SK-MEL-5 (cell line): Measurements from ENCODE around the gene MASTL.

DNA sequence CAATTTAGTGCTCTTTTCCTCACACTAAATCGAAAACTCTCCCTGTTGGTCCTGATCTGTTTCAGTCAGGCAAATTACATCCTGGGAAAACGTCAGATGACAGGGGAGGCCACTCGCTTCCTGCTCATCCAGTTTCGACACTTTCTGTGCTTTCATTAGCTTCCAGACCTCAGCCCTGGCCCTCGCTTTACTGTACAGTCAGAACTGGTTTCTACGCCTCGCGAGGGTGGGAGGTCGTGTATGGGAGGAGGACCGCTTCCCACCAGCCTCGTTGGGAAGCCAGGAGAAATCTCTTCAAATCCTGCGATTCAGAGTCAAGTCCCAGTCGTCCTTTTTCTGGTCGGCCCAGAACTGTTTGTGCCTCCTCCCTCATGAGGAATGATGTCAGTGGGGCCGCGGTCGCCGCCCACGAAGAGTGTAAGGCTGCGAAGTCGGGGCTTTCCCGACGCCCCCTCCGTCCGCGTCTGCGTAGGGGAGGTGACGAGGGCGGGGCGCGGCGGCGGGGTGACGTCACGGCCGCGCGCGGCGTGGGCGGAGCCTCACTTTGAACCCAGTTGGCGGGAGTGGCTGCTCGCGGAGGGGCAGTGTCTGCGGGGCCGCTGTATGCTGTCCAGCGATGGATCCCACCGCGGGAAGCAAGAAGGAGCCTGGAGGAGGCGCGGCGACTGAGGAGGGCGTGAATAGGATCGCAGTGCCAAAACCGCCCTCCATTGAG is at the start of gene MASTL:
TSS of gene MASTL (plus strand) at position 542 of the 715 bp plus-strand sequence.
RAMPAGE:
- cytosol, long total RNA = no peak
- long total RNA = no peak
- nucleus, long total RNA = no peak

DNA sequence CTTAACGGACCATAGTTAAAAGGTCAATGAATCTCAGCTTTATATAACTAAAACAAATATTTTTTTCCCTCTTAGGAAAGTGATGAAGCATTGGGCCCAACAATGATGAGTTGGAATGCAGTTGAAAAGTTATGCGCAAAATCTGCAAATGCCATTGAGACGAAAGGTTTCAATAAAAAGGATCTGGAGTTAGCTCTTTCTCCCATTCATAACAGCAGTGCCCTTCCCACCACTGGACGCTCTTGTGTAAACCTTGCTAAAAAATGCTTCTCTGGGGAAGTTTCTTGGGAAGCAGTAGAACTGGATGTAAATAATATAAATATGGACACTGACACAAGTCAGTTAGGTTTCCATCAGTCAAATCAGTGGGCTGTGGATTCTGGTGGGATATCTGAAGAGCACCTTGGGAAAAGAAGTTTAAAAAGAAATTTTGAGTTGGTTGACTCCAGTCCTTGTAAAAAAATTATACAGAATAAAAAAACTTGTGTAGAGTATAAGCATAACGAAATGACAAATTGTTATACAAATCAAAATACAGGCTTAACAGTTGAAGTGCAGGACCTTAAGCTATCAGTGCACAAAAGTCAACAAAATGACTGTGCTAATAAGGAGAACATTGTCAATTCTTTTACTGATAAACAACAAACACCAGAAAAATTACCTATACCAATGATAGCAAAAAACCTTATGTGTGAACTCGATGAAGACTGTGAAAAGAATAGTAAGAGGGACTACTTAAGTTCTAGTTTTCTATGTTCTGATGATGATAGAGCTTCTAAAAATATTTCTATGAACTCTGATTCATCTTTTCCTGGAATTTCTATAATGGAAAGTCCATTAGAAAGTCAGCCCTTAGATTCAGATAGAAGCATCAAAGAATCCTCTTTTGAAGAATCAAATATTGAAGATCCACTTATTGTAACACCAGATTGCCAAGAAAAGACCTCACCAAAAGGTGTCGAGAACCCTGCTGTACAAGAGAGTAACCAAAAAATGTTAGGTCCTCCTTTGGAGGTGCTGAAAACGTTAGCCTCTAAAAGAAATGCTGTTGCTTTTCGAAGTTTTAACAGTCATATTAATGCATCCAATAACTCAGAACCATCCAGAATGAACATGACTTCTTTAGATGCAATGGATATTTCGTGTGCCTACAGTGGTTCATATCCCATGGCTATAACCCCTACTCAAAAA is 15.1 kb downstream of the MASTL start:
RAMPAGE:
- cytosol, long total RNA = no peak
- long total RNA = no peak
- nucleus, long total RNA = no peak

GRCh38 chr10:27240968-27241785 is 580 bp upstream of the ACBD5 start:
RAMPAGE:
- cytosol, long total RNA = no peak
- long total RNA = no peak
- nucleus, long total RNA = no peak

DNA sequence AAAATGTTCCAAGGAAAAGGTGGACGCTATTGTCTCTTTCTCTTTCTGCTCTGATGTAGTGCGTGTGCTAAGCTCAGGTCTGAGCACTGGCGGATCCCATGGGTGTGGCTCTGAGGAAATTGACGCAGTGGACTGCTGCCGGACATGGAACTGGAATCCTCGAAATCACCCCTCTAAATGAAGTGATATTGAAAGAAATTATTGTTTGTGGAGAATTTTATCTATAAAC is 22.2 kb upstream of the ACBD5 start:
RAMPAGE:
- cytosol, long total RNA = no peak
- long total RNA = no peak
- nucleus, long total RNA = no peak

DNA sequence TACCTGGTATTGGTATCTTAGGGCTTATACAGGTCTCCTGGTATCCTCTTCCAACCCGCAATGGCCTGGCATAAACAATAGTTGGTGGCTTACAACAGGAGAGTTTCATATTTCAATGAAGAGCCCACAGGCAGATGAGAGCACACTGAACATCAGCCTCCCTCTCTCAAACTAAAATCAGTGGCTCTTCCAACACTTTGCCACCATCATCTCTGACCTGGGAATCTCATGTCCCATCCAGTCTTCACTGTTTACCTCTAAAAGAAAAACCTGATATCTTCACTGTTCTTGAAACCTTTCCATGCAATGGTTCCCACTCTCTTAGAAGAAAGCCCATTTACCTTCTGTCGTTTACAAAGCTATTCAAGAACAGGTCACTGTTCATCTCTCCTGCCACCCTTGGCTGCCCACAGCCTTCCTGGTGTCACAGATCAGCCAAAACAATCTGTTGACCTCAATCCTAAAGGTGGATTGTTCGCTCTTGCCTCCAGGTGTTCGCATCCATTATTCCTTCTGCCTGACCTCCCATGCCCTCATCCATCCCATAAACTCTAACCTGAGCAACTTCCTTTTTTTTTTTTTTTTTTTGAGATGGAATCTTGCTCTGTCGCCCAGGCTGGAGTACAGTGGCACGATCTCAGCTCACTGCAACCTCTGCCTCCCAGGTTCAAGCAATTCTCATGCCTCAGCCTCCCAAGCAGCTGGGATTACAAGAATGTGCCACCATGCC is 106.1 kb downstream of the MPP7 start:
RAMPAGE:
- cytosol, long total RNA = no peak
- long total RNA = no peak
- nucleus, long total RNA = no peak

RAMPAGE:
- cytosol, long total RNA = no peak
- long total RNA = no peak
- nucleus, long total RNA = no peak
These were observed 64.4 kb downstream of the MPP7 start for GRCh38 chr10:28238346-28238911.

DNA sequence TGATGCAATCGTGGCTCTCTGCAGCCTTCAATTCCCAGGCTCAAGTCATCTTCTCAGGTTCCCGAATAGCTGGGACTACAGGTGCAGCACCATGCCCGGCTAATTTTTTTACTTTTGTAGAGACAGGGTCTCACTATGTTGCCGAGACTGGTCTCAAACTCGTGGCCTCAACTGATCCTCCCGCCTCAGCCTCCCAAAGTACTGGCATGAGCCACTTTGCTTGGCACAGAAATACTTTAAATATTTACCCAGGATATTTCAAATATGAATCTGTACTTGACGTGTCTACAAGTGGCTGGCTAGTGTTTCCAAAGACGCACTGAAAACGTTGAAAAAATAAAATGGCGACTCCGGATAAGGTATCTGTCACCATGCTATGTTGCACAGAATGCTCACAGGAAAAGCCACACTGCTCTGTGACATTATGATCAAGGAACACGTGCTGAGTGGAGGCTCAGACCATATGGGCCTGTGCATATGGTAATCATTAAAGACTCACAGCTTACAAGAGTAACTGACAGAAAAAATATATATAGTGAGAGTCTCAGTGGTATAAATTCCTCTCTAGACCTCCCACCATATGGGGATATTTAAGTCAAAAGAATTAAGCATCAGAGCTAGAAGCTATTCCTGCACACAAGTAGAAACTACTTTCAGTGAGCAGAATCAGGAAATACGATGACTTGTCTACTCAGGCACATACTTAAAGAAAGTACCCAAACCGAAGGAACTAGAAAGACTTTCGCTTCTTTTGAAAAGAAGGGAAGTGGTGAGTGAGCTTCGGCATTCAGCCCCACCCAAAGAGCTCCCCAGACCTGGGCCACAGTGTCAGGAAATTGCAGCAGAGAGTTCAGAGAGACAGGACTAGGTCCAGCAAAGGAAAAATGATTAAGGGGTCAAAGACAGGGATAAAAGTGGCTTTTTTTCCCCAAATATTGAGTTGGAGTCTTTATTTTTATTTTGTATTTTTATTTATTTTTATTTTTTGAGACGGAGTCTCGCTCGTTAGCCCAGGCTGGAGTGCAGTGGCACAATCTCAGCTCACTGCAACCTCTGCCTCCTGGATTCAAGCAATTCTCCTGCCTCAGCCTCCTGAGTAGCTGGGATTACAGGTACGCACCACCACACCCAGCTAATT is 65.1 kb upstream of the MPP7 start:
RAMPAGE:
- cytosol, long total RNA = no peak
- long total RNA = no peak
- nucleus, long total RNA = no peak

DNA sequence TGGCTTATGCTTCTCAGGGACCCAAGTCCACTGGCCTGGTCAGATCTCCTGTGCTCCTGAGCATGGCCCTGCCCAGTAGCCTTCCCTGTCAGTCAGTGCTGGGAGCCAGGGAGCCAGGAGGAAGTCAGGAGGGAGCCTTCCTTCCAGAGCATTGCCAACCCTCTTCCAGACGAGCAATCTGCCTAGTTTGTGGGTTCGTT is 76.0 kb upstream of the MPP7 start:
RAMPAGE:
- cytosol, long total RNA = no peak
- long total RNA = no peak
- nucleus, long total RNA = no peak

DNA sequence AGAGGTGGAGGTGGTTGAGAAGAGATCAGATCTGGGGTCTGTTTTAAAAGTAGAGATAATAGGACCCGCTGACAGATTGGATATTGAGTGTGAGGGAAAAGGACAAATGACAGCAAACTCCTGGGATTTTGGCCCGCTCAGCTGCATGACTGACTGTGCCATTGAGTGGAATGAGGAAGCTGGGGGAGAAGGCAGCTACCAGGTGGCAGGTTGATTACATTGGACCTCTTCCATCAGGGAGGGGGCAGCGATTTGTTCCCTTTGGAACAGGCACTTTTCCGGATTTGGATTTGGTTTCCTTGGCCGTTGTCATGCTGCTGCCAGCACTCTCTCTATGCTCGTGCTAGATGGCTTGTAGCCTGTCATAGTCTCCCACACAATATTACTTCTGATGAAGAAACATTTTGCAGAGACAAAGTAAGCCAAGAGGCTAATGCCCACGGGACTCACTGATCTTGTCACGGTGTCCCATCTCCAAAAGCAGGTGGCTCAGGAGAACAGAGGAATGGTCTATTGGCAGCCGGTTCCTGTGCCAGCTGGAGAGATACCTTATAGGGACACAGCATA is 69.2 kb upstream of the WAC start:
RAMPAGE:
- cytosol, long total RNA = no peak
- long total RNA = no peak
- nucleus, long total RNA = no peak

GRCh38 chr10:28500090-28500701 is 32.7 kb upstream of the WAC start:
RAMPAGE:
- cytosol, long total RNA = no peak
- long total RNA = no peak
- nucleus, long total RNA = no peak

DNA sequence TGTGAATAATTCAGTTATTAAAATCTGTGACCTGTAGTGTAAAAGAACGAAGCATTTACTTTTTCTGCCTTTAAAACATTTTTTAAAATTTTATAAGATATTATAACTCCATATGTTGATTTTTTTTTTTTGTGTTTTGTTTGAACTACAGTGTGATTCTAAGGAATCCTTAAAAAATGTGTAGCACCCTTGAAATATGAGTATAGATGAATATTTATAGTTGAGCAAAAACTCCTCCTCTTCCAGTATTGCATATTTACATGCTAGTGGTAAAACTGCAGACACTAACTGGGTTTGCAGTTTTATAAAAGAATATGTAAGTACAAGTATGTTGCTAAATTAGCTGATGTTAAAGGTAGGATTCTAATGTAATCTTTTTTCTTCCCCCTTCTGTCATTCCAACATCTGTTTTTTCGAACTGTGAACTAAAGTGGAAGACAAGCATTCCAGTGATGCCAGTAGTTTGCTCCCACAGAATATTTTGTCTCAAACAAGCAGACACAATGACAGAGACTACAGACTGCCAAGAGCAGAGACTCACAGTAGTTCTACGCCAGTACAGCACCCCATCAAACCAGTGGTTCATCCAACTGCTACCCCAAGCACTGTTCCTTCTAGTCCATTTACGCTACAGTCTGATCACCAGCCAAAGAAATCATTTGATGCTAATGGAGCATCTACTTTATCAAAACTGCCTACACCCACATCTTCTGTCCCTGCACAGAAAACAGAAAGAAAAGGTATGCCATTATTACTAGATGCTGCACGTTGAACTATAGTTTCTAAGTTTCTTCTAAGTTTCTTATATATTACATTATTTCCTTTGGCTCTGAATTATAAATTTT is 62.6 kb downstream of the WAC start:
RAMPAGE:
- cytosol, long total RNA = no peak
- long total RNA = no peak
- nucleus, long total RNA = no peak

DNA sequence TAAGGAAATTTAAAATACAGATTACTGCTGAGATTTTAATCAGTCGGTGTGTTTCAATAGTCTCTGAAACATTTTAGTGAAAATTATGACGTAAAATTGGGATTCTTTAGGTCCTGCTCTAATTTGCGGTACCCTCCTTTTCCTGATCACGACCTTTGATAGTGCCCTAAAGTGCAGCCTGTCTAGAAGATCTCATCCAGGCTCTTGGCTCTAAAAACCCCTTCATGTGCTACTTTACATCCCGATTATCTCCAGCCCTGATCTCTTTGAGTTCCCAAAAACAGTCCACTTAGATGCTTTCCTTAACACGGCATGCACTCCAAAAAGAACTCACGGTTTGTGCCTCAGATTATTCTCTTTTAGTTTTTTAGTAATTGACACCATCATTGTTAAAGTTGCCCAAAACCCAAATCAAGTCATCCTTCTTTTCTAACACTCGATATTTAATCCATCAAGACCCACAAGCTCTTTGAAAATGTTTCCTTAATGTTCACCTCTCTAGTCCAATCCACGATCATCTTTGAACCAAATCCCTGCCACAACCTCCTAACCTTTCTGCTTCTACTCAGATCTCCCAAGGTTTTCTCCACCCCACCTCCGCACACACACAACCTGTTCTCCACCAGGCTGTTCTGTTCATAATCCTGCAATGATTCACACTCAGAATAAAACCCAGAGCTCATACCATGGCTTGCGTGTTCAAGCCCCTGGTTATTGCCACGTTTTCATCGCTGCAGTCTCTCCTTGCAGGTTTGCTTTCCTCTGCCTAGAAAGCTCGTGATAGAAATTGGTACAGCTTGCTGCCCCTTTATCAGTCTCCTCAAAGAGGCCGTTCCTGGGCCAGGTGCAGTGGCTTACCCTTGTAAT is 54.0 kb upstream of the BAMBI start:
RAMPAGE:
- cytosol, long total RNA = no peak
- long total RNA = no peak
- nucleus, long total RNA = no peak

GRCh38 chr10:28668291-28669353 is 8.7 kb upstream of the BAMBI start:
RAMPAGE:
- cytosol, long total RNA = no peak
- long total RNA = no peak
- nucleus, long total RNA = no peak

GRCh38 chr10:28685072-28685512 is 7.8 kb downstream of the BAMBI start:
RAMPAGE:
- cytosol, long total RNA = no peak
- long total RNA = no peak
- nucleus, long total RNA = no peak

GRCh38 chr10:28939224-28939628 is 261.9 kb downstream of the BAMBI start:
RAMPAGE:
- cytosol, long total RNA = no peak
- long total RNA = no peak
- nucleus, long total RNA = no peak

DNA sequence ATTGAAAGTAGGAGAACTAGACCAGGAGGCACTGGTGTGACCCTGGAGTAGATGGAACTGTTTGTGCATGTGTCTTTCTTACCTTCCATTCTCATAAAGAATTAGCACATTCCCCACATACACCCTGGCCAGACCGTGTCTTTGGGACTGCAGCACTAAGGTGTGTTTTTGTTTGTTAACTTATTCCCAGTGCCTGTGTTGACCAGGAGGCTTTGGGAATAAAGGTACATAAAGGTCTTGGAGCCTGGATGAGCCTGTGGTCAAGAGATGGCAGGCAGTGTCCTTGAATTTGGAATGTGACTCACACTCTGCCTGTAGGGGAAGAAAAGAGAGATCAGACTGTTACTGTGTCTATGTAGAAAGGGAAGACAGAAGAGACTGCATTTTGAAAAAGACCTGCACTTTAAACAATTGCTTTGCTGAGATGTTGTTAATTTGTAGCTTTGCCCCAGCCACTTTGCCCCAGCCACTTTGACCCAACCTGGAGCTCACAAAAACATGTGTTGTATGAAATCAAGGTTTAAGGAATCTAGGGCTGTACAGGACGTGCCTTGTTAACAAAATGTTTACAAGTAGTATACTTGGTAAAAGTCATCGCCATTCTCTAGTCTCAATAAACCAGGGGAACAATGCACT is 137.6 kb downstream of the LYZL1 start:
RAMPAGE:
- cytosol, long total RNA = no peak
- long total RNA = no peak
- nucleus, long total RNA = no peak

DNA sequence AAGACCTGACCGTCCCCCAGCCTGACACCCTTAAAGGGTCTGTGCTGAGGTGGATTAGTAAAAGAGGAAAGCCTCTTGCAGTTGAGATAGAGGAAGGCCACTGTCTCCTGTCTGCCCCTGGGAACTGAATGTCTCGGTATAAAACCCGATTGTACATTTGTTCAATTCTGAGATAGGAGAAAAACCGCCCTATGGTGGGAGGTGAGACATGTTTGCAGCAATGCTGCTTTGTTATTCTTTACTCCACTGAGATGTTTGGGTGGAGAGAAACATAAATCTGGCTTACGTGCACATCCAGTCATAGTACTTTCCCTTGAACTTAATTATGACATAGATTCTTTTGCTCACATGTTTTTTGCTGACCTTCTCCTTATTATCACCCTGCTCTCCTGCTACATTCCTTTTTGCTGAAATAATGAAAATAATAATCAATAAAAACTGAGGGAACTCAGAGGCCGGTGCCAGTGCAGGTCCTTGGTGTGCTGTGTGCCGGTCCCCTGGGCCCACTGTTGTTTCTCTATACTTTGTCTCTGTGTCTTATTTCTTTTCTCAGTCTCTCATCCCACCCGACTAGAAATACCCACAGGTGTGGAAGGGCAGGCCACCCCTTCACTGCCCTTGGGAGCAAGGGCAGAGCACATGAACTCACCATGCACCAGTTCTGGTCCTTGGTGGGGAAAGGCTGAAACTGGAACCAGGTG is 138.4 kb downstream of the LYZL1 start:
RAMPAGE:
- cytosol, long total RNA = no peak
- long total RNA = no peak
- nucleus, long total RNA = no peak

DNA sequence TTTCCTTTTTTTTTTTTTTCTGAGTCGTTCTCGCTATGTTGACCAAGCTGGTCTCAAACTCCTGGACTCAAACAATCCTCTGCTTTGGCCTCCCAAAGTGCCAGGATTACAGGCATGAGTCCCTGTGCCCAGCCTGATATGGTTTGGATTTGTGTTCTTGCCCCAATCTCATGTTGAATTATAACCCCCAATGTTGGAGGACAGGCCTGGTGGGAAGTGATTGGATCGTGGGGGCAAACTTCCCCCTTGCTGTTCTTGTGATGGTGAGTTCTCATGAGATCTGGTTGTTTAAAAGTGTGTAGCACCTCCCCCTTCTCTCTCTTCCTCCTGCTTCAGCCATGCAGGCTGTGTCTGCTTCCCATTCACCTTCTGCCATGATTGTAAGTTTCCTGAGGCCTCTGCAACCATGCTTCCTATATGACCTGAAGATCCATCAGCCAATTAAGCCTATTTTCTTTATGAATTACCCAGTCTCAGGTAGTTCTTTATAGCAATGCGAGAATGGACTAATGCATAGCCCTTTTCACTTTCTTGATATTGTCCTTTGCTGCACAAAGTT is 18.3 kb upstream of the SVIL start:
RAMPAGE:
- cytosol, long total RNA = no peak
- long total RNA = no peak
- nucleus, long total RNA = no peak

GRCh38 chr10:29761662-29762352 is 127.0 kb upstream of the SVIL start:
RAMPAGE:
- cytosol, long total RNA = no peak
- long total RNA = no peak
- nucleus, long total RNA = no peak

DNA sequence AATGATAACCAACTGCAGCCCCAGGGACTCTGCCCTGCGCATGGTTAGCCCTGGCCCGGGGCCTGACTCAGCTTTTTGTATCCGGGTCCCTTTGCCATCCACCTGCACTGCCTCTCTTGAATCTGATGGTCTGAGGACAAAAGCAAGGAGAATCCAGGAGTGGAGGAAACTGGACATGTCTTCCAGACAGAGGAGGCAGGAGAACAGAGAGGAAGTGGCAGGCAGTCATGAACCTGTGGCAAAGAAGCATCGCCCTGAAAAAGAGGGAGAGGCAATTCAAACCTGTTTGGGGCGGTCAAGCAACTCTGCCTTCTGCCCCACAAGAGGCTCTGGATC is 147.6 kb upstream of the SVIL start:
RAMPAGE:
- cytosol, long total RNA = no peak
- long total RNA = no peak
- nucleus, long total RNA = no peak